Measurements from ENCODE around the gene MUC15.

GRCh38 chr11:19659987-19660634 is 52.5 kb upstream of the NAV2 start:
- RRBS = no CpG with 5 or more reads among the region's 6 CpGs

DNA sequence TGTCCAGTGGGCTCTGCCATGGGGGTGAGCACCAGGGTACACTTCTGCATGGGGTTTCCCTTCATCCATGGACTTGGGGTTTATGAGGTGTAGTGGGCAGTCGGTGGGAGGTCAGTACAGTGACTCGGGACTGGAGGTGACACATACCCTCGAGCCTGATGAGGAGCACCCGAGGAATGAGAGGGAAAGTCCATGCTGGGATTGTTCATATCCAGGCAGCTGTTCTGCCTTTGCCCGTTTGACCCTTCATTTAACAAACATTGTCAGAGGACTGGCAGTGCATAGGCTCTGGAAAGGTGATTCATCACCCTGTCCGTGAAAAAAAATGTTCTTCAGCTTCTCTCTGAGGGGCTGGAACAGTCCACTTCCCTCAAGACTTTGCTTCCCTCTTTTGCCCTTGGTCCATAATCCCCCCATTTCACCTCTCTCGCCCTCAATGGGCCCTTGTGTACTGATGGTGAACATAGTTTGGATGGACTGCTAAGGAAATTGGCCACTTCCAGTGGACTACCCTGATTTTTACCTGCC is 2.8 kb downstream of the NAV2 start:
- RRBS = no CpG with 5 or more reads among the region's 7 CpGs

GRCh38 chr11:19733200-19733682 is 20.6 kb downstream of the NAV2 start:
- RRBS = no CpG with 5 or more reads among the region's 5 CpGs

DNA sequence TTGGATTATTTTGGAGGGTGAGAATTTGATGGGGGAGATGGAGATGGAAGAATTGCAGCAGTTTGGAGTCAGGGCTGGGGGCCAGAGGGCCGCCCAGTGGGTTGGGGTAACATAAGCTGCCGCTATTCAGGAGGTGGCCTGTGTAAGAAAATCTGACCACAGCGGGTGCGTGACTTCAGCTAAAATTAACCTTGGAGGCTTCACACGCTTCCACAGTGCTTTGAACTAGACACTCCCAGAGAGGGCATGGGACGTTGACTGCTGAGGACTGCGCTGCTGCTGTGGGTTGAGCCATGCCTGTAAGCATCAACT is 100.8 kb downstream of the NAV2 start:
- RRBS = no CpG with 5 or more reads among the region's 7 CpGs

DNA sequence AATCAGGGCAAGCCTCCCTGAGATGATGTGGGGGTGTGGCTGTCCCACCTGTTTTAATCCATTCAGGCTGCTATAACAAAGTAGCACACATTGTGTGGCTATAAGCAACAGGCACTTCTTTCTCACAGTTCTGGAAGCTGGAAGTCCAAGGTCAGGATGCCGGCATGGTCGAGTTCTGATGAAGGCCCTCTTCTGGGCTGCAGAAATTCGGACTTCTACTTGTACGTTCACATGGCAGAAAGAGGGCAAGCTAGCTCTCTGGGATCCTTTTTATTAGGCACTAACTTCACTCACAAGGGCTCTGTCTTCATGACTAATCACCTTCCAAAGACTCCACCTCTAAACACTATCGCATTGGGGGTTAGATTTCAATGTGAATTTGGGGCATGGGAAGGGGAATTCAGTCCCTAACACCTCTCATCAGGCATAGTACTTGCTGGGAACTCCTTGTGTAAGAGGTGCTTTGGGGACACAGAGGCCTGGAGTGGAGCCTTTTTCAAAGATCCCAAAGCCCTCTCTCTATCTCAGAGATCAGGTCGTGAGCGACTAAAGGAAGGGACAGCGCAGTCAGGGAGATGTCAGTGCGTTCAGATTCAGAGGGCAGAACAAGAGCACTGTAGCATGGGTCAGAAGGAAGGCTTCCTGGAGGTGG is 158.3 kb downstream of the DBX1 start:
- RRBS = no CpG with 5 or more reads among the region's 9 CpGs

- RRBS = no CpG with 5 or more reads among the region's 4 CpGs
These were observed 137.9 kb downstream of the DBX1 start for GRCh38 chr11:20022441-20022667.

DNA sequence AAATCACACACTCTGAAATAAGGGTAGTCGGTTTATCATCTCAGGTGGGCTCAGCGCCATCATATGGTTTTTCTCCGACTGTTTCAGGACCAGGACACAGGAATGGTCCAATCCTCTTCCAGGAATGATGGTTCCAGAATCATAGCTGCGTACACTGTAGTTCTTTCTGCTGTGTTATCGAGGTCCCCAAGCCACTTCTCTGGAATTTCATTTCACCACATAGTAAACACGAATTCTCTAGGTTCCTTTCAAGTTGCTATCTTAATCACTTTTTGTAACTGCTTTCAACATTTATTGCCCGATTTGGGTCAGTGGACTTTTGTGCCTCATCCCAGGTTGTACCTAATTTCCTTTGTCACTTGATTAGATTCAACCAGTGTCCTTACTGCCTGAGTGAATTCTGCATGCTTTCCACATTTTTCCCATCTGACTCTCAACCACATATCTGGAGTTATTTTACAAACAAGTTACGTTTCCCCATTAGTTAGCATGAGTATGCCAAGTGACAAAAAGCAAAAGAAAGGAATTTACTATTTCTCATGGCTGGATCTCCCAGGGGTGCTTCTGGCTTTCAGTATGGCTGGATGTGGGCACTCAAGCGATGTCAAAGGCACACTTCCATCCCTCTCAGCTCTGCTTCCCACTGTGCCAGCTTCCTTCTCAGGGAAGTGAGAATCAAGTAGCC is 129.1 kb downstream of the DBX1 start:
- RRBS = no CpG with 5 or more reads among the region's 9 CpGs

- RRBS = no CpG with 5 or more reads among the region's 8 CpGs
These were observed 125.1 kb downstream of the DBX1 start for GRCh38 chr11:20035217-20035617.

GRCh38 chr11:20042197-20042886 is 117.9 kb downstream of the DBX1 start:
- RRBS = no CpG with 5 or more reads among the region's 9 CpGs

DNA sequence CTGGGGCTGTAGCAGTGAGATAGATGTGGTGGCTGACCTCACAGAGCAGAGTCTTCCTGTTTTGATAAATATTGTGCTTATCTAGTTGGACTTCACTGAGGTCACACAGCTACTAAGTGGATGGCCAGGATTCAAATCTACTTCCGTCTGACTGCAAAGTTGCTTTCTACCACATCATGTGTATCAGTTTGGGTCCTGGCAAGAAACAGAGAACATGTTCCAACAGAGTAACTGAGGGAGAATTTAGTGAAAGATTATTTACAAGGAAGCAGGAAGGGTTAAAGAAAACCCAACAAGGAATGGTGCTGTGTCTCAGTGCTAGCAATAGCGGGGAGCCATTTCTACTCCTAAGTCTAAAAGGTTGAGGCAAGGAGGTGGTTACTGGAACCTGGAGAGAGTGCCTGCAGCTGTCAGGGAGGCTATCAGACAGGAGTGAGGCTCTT is 6.2 kb upstream of the HTATIP2 start:
- RRBS = no CpG with 5 or more reads among the region's 2 CpGs

- RRBS = no CpG with 5 or more reads among the region's 7 CpGs
These were observed 4.1 kb downstream of the HTATIP2 start for GRCh38 chr11:20367508-20368091.

DNA sequence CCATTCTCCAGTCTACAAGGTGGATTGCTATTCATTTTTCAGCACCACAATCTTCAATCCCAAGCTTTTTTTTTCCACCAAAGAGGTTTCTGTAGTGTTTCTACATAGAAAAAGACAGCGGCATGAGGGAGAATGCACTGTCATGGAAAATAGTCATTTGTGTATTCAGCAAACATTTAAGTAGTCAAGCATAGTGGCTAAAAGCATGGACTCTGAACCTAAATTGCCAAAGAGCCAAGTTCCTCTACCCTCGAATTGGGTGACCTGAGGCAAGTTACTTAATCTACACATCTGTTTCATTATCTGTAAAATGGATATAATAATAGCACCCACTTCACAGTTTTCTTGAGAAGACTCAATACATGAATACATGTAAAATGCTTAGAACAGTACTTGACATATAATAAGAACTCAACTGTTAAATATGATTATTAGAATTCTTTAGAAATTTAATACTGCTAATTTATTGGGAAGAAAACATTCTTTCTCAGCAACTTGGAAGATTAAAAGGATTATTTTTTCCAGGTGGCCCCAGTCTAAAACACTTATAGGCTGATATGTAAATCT is 14.3 kb downstream of the GAS2 start:
- RRBS = no CpG with 5 or more reads among the region's 2 CpGs

- RRBS = no CpG with 5 or more reads among the region's 1 CpG
These were observed 367.7 kb downstream of the LUZP2 start for GRCh38 chr11:24864661-24864907.

DNA sequence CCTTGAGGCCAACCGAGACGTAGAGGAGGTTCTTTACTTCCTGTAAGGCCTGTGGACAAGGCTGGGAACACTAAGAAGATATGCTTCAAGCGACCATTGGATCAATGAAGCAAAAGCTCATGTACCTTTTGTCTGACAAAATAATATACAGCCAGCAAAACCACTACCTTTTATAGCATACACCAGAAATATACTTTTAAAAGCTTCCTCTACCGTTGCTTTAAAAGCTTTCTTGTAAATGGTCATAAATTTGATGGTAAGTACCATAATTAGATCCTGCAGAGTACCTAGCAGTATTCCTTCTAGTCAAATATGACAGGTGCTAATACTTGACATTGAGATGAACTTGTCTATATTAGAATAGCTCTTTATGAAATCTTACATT is 340.5 kb upstream of the ANO3 start:
- RRBS = no CpG with 5 or more reads among the region's 4 CpGs

- RRBS = no CpG with 5 or more reads among the region's 23 CpGs
These were observed at the start of gene MUC15 for GRCh38 chr11:26571837-26573348. TSS of gene MUC15 (minus strand) at chr11:26572263.

DNA sequence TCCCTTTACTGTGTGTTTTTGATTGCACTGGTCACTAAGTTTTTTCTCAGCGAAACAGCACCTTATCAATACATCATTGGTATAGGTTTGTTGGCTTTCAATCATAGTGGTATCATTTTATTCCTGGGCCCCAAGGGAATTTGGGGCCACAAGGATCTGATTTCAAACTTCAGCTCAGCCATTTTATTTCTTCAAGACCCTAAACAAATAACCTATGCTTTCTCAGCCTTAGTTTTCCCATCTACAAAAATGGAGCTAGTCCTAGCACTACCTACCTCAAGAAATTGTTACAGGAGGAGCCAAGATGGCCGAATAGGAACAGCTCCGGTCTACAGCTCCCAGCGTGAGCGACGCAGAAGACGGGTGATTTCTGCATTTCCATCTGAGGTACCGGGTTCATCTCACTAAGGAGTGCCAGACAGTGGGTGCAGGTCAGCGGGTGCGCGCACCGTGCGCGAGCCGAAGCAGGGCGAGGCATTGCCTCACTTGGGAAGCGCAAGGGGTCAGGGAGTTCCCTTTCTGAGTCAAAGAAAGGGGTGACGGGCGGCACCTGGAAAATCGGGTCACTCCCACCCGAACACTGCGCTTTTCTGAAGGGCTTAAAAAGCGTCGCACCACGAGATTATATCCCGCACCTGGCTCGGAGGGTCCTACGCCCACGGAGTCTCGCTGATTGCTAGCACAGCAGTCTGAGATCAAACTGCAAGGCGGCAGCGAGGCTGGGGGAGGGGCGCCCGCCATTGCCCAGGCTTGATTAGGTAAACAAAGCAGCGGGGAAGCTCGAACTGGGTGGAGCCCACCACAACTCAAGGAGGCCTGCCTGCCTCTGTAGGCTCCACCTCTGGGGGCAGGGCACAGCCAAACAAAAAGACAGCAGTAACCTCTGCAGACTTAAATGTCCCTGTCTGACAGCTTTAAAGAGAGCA is 143.3 kb downstream of the CCDC34 start:
- RRBS = no CpG with 5 or more reads among the region's 36 CpGs

GRCh38 chr11:27258258-27258827 is 104.7 kb downstream of the CCDC34 start:
- RRBS = no CpG with 5 or more reads among the region's 2 CpGs

GRCh38 chr11:27460159-27460954 is 12.2 kb downstream of the LGR4 start:
- RRBS = no CpG with 5 or more reads among the region's 5 CpGs

- RRBS = no CpG with 5 or more reads among the region's 8 CpGs
These were observed 3.6 kb downstream of the LGR4 start for GRCh38 chr11:27468959-27469507.

All from CMK (cell line).